HT-29 (cell line): ENCODE measurements around a stretch of chr12.

DNA sequence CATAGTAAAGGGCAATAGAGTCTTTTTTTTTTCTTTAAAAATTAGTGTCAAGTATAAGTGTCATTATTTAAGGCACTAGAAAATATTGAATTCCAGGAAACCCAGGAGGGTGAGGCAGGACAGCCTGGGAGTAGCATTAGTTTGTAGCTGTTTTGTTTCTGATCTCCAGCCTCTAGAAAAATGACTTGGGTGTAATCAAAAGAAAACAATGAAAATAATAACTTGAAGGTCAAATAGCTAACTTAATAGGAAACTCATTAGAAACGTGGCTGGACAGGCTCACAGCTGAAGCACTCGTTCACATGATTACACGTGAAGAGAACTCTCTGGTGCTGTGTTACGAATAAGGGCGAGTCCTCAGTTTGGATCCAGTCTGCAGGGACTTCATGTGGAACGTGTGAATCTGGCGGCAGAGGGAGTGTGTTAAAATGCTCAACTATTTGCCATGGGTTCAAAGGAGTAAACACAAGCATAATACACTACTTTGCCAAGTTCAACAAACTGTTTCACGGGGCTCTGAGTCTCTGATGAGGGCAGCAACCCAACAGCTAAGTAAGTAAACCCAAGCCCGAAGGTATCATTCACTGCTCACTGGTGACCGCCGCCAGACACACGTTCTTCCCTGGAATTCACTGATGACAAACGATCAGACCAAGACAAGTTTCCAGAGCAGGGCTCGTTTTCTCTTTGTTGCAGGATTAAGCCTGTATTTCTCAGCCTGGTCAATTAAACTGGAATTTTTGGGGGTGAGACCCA is 42.4 kb downstream of the NUAK1 start:
- RAMPAGE, long total RNA: no peak

GRCh38 chr12:106102963-106103610 is 35.7 kb downstream of the NUAK1 start:
- RAMPAGE, long total RNA: no peak

- RAMPAGE, long total RNA: no peak
These were observed 3.0 kb downstream of the NUAK1 start for GRCh38 chr12:106135700-106136237.

- RAMPAGE, long total RNA: no peak
These were observed 9.2 kb upstream of the NUAK1 start for GRCh38 chr12:106147656-106148617.

- RAMPAGE, long total RNA: no peak
These were observed 23.0 kb upstream of the TCP11L2 start for GRCh38 chr12:106279448-106280026.

DNA sequence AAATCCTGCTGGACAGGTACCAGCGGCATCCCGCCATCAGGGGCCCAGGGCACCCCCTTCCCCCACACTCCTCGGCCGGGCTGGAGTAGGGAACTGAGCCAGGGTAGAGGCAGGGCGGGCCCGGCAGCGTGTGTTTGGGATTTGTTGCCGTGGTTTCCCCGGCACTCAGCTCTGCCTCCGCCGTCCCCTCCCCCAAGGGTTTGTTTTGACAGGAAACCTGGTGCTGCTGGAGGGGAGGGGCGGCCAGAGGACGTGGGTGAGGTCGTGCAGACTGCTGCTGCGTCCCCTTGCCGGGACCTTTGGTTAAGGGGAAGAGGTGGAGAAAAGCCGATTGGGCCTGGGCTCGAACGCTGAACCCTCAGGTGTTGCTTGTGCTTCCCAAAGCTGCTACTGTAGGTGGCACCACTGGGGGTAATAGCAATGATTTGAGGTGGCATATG is 726 bp downstream of the TCP11L2 start:
- RAMPAGE, long total RNA: no peak

GRCh38 chr12:106838441-106838640 is 63.9 kb downstream of the RIC8B start:
- RAMPAGE, long total RNA: no peak

GRCh38 chr12:107091992-107092669 is 1.2 kb downstream of the CRY1 start:
- RAMPAGE, long total RNA: no peak

DNA sequence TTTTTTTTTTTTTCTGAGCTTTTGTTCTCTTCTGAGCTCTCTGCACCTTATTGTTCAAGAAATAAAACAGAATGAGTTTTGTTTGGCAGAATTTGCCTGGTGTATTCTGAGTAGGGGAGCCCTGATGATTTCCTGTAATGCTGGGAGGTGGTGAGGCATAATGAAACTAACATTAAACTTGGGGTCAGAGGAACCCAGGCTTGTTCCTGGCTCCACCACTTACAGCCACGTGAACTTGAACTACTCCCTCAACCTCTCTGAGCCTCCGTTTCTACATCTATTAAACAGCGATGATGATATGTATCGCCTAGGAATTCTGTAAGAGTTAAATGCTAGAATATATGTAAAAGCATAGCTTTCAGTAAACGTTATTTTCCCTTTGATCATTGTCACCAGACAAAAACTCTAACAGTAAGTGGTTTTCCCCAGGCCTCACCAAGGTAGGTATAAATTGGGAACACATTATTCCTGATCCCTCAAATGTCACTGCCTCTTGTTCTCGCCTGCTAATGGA is 51.5 kb downstream of the ABTB3 start:
- RAMPAGE, long total RNA: no peak

- RAMPAGE, long total RNA: no peak
These were observed 3.6 kb upstream of the PWP1 start for GRCh38 chr12:107681941-107682379.

- RAMPAGE, long total RNA: no peak
These were observed 18.4 kb downstream of the CMKLR1 start for GRCh38 chr12:108320557-108321250.

GRCh38 chr12:108333260-108333494 is 5.9 kb downstream of the CMKLR1 start:
- RAMPAGE, long total RNA: no peak

DNA sequence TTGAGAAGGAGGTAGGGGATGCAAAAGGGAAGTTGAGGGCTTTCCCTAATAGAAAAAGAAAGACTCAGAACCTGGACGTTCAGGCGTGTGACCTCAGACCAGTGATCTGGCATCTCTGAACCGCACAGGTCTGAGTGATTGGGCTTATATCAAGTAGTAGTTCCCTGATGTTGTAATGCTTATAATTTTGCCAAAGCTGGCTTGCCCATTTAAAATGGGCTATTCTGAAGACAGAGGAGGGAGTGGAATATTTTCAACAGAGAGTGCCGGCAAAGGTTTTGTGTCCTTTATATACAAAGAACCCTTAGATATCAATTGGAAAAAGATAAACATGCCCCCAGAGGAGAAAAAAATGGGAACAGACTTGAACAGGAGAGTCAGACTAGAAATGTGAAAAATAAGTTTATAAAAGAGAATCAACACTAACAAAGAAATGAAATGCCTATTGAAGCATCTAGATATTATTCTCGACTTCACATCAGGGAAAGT is 1.1 kb downstream of the CMKLR1 start:
- RAMPAGE, long total RNA: no peak

DNA sequence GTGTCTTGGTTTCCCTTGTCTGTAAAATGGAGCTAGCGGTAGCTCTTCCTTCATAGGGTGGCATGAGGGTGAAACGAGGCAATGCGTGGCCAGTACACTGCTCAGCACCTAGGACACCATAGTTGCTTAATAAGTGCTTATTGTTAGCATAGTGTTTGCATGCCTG is 742 bp downstream of the FICD start:
- RAMPAGE, long total RNA: no peak

DNA sequence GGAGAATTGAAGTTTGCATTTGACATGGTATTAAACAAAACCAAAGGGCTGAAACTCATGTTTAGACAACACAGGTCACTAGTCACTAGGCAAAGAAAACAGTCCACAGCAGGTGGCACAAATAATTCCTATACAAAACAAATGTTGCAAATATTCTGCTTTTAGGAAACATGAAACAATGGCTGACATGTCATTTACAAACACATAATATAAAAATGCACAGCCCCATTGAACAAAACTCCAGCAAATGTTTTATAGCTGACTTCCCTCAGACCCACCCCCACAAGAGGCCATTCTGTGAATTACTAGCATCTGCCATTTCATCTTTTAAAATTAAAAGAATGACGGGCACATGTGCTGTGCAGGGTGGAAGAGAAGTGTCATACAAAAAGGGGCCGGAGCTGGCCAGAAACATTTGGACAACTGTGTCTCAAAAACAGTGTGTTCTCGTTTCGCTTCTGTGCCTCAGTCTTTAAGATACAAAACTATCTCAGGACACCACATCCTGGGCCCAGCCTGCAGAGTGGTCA is 7.7 kb downstream of the FICD start:
- RAMPAGE, long total RNA: no peak

DNA sequence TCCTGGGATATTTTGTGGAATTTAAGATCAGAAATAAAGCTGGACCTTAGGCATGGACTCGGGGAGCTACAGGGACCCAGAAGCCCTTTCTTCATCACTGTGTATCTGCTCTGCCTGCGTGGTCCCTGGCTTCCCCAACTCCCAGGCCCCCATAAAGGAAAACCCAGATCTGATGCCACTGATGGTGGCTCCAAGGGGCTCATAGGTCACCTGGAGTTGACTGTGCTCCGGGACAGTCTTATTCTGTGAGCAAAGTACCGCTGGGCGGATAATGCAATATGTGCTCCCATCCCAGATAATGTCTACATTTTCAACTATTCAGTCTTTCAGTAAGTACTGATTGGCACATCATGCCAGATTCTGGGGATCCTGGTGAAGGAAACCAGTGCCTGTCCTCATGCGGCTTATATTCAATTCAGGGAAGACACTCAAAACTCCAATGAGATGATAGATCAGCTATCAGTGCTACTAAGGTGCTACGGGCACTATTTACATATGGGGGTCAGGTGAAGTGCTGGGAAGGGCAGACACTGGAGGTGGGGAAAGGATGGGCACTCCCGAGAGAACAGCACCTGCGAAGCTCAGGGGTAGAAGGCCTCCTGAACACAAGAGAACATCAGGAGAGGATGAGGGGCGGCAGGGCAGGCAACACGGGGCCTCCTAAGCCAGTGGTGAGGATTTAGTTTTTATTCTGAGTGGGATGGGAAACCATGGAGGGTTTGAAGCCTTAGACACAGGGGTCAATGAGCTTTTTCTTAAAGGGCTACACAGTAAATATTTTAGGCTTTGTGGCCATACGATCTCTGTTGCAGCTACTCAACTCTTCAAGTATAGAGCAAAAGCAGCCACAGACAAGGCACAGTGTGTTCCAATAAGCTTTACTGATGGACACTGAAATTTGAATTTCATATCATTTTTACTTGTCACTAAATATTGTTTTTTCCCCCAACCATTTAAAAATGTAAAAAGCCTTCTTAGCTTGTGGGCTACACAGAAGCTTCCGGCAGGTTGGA is 5.7 kb upstream of the SELPLG start:
- RAMPAGE, long total RNA: no peak

- RAMPAGE, long total RNA: no peak
These were observed 10.1 kb upstream of the SELPLG start for GRCh38 chr12:108643599-108644323.

DNA sequence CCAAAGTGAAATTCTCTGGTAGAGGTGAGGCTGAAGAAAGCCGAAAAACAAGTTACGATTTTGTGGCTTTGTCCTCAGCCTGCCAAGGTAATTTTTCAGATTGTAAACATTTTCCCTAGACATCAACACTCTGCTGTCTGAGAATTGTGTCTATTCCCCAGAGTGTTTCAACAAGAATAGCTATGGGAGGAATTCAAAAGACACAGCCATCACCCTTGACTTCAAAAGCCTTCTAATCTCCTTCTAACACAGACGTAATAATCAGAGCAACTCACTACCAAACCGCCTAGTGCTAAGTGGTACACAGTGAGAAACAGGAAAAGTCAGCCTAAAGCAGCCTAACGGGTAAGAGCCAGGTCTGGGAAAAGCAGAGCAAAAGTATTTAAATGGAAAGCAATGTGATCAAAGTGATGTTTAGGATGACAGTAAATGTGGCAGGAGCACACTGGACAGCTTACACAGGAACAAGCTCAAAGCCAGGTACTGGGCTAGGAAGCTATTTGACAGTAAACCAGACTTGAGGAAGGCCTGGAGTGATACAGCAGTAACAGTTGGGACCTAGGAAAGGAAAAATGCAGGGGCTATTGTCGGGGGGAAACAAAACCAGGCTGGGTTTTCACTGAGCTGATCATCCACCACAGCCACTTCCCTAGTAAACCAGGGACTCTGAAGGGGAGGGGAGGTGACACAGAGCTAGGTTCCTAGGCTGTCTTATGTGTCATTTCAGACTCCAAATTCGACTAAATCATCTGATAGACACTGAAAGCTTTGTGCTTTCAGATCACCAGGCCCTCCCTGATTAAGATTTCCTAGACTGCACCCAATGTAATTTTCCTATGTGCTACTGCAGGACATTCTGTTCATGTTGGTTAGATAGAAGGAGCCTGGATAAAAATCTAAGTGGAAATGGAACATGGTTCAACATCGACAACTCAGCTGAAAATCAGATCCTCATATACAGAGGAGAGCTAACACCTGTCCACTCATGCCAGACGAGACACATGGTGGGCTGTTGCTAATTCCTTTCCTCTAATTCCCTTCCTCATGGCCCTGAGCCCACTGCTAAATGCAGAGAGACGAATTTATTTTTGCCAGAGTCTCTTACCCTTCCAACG is 29.3 kb downstream of the CORO1C start:
- RAMPAGE, long total RNA: no peak

- RAMPAGE, long total RNA: no peak
These were observed 40.8 kb upstream of the CORO1C start for GRCh38 chr12:108772197-108772480.

- RAMPAGE, long total RNA: no peak
These were observed 52.9 kb upstream of the CORO1C start for GRCh38 chr12:108784212-108784559.